Progenitor cell of endocrine pancreas (in vitro differentiated cells): Measurements from ENCODE around the gene CATSPERB.

DNA sequence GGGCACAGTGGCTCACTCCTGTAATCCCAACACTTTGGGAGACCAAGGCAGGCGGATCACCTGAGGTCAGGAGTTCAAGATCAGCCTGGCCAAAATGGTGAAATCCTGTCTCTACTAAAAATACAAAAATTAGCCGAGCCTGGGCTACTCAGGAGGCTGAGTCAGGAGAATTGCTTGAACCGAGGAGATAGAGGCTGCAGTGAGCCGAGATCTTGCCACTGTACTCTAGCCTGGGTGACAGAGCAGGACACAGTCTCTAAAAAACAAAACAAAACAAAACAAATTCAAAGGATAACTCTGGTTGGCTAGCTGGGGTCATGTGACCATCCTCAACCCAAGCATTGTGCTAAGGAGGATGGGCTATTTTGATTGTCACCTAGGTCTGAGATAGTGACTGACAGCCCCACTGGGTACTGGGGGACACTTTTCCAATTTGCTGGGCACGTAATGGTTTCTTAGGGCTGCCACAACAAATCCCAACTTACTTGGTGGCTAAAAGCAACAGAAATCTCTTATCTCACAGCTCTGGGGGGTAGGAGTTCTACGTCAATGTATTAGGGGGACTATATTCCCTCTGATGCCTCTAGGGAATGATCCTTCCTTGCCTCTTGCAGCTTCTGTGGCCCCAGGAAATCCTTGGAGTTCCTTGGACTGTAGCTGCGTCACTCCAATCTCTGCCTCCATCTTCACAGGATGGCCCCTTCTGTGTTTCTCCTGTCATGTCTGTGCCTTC, 12.0 kb downstream of the DGLUCY start:
- PRO-cap: no peak

DNA sequence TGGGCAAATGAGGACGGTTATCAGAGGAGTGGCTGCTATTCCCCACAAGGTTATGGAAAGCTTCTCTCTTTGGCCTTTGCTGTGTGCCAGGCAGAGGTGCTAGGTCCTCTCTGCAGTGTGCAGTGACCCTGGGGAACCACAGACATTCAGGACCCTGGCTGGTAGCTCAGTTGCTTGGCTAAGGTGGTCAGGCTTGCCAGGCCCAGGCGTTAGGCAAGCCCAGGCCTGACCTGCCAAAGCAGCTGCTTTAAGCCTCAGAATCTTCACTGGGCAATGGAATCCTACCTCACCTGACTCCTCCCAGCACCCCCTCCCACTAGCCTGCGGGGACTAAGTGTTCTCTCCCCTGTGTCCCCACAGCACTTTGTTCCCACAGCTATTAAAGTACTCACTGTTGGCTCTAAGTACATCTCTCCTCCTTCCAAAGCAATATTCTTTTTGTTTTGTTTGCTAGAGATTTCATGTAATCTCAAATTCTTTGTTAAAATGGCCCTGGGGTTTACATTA, 44.2 kb downstream of the DGLUCY start:
- PRO-cap: no peak

DNA sequence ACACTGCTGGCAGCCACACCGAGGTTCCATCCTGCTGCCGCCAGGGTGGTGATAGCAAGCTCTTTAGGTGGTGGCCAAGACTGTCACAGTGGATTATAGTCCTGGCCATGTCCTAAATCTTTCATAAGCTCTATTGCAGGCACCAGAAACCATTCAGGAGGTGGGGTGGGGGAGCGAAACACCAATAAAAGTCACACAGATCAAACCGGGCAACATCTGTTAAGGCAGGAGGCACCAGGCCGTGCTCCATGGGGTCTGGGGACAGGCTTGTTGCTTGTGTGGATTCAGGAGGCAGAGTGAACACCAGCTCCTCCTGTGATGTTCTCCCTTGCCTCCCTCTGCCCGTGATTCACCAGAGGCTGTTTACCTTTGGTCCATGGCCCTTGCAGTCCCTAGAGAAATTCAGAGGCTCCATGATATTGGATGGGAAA, 57.7 kb downstream of the DGLUCY start:
- PRO-cap: no peak

GRCh38 chr14:91245871-91246641, 1.6 kb upstream of the GPR68 start:
- PRO-cap: no peak

- PRO-cap: no peak
Observed at GRCh38 chr14:91262752-91263213, 18.3 kb upstream of the GPR68 start.

DNA sequence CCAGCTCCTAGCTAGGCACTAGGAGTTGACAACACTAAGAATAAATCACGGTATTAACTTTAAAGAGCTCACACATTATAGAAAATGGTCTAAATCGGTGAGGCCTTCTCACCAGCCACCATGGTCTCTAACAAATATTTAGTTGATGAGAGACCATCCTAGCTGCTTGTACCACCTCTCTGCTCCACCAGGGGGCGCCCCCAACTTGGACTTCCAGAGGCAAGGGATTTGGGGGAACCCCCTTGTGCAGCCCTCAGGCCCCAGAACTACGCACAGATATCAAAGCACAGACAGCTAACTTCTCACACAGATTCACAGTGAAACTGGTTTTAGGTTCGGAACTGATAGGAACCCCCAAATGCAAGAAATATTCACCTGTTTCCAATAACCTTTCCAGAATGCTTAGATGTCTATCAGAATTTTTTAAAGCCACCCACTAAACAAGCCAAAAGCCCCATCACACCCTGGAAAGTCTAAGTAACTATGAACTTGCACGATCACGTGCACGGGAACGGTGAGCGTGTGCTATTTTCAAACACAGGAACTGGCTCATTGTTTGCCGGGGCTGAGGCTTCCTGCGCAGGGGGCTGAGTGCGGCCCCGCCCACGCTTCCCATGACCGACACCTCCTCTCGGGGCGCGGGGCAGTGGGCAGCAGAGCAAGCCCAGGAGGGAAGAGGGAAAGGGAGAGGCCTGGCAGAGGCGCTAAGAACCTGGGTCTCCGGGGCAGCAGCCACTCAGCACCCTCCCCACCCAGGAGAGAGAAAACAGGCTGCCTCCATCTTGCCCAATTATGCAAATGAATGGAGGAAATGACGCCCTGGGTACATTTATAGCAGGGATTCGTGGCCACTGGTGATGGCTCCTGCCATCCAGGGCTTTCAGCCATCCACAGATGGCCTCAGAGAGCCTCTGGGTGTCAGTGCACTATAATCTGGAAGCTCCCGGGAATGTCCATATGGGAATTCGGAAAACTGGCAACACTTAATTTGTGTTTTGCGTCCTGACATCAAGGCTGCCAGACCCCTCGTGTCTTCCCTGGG, 79.4 kb upstream of the GPR68 start:
- PRO-cap: no peak

DNA sequence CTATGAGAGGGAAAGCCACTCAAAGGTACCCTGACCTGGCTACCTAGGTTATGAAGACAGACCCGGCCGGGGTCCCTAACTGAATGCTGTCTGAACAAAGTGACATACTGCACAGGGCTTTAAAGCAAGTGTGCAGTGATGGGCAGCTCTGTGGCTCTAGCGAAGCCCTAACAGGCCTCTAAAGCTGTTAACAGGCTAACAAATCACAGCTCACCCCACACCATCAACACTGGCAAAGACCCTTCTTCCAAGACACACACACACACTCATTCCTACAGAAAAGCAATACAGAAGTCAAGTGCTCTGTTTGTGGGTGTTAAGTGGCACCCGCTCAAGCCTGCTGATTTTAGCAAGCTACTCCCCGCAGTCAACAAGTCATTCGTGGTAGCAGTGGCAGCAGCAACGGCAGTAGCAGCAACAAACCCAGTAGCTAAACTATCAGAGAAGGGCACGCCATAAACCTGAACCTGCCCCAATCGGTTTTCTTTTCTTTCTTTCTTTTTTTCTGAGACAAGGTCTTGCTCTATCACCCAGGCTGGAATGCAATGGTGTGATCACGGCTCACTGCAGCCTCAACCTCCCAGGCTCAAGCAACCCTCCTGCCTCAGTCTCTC, 80.7 kb upstream of the GPR68 start:
- PRO-cap: no peak

DNA sequence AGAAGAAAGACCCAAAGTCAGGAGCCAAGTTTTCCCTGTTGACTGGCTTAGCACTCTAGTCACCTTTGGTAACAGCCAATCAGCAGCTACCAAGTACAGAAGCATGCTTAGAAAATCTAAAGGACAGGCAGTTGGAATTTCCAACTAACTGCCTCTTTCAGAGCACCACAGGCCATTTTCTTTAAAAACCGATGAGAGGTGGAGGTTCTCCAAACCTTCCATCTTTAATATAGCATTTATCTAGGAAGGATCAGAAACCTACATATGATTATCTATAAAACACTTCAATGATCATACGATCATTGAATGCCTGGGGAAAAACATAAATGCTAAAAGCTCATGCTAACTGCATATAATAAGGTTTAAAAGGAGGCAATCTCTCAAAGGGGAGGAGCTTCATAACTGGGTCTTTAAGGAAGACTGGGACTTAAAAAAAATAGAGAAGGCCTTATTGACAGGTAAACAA, at the start of gene CATSPERB:
Gene CATSPERB, minus strand, starts transcription at position 84 of the 466 bp plus-strand sequence.
- PRO-cap: no peak

GRCh38 chr14:91792245-91792716, 60.4 kb upstream of the CATSPERB start:
- PRO-cap: no peak

GRCh38 chr14:91860987-91861604, 6.2 kb downstream of the TC2N start:
- PRO-cap: no peak

DNA sequence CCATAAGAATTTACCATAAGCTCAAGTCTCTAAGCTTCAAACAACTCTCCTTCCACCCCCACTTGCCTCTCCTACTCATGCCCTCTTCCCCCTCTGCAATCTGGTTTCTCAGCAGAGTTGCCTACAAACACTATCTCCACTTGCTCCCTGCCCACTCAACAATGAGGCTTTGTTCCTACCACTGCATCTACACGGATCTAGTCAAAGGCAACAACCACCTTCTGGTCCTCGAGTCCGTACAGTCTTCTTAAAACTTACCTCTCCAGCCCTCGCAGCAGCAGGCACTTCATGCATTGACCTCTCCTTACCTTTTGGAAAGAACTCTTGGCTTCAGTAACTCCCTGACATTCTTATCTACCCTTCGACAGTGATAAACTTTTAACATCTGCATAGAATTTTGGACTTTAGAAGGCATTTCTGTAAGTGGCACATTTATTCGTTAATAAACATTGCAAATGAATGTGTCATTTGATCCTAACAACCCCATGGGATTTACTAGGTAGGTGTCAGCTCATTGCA, 17.4 kb upstream of the FBLN5 start:
- PRO-cap: no peak

GRCh38 chr14:92017469-92017823, 22.4 kb downstream of the TRIP11 start:
- PRO-cap: no peak

GRCh38 chr14:92038975-92039953, 595 bp downstream of the TRIP11 start:
- PRO-cap: bidirectional peak, plus-strand start at chr14:92039542, minus-strand start at chr14:92040037

- PRO-cap: no peak
Observed at GRCh38 chr14:92105392-92105752, 1.0 kb downstream of the ATXN3 start.

DNA sequence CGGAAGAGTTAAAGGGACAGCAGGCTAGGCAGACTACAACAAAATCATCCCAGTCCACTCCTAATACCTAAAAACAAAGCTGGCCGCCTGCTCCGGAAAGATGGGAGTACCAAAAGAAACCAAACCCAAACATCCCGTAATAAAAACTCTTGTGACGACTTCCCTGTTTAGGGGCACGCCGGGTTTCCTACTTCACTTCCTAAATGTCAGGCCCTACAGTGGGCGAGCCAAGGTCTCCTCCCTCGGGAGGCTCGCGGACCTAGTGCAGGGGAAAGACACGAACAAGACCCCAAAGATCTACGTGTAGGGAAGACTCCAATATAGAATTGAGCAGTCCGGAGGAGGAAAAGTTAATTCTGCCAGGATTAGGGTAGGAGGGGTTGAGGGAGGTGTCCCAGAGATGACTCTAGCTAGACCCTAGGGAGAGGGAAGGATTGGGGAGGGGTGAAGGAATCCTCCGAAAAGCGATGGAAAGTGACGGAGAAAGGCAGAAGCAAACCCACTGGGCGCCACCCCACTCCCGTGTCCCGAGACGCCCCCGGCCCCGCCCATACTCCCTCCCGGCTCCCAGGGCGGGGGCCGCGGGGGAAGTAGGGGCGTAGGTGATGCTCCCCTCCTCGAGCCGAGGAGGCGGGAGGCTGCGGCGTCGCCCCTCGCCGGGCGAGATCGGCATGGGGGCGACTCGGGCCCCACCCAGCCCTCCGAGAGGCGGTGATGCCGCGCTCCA, 466 bp downstream of the ATXN3 start:
- PRO-cap: unidirectional peak, plus-strand start at position 195 of the sequence

DNA sequence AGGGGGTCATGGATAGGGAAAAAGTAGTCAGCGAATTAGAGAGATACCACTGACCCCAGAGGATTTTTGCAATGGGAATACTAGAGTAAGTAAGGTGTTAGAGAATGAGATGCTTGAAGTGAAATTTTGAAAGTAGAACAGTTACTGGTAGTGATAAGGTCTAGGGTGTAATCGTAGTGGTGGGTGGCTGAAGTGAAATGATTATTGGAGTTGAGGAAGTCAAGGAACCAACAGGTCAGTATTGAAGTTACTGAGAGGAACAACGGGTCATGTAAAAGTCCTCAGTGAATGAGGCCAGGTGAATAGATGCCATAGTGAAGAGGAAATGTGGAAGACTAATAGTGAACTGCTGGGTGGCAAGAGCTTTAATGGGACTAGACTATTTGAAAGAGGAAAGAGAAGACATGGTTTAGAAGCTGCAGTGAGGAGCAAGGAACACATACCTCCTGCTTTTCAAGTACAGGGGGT, 6.9 kb downstream of the CPSF2 start:
- PRO-cap: no peak

- PRO-cap: no peak
Observed at GRCh38 chr14:92135174-92135806, 13.5 kb downstream of the CPSF2 start.

DNA sequence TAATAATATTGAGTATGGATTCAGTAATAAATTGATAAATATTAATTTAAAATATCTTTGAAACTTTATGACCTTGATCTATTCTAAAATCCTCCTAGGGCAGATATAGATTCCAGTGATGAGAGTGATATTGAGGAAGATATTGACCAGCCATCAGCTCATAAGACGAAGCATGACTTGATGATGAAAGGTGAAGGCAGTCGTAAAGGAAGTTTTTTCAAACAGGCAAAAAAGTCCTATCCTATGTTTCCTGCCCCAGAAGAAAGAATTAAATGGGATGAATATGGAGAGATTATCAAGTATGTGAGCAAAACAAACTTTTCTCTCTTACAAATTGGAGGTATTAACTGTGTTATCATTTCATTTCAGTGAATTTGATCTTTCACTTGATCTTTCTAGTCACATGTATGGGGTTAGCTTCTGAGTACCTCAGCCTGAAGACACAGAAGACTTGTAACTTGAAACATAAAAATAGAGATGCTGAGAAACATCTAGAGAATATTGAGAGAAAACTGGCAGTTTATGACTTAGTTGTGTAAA, 33.3 kb downstream of the CPSF2 start:
- PRO-cap: no peak

DNA sequence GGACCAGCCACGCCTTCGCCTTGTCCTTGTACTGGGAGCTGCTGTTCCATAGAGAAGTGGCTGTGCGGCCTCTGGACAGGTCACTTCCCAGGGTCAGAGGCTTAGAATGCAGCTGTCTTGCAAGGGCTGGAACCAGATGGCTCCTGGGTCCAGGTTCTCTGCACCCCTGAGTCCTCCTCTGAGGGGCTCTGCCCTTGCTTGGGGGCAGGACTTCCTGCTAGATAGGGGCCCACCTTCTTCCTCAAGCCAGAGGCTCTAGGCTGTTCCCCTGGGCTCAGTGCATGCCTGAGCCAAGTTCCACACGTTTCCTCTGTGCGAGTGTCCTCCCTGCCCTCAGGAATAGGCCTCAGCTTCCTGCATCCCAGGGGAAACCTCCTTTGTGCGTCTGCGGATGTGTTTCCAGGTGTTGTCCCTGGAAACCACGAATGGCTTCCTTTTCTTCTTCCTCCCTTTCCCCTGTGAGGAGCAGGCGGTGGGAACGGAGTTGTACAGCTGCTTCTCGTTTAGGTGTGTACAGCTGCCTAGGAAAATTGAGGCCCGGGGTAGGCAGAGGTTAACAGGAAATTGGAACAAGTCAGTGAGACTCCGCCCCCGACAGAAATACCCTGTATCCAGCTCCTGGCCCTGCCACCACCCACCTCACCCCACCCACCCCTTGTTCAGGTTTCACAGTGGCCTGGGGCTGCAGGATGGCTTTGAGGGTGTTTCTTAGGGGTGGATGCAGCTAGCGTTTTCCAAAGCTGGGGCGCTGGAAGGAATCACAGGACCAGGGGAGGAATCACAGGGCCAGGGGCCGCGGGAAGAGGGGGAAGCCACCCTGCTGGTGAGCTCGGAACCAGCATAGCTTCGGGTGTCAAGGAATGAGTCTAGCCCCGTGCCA, 54.1 kb upstream of the RIN3 start:
- PRO-cap: no peak

- PRO-cap: no peak
Observed at GRCh38 chr14:92471908-92472339, 41.7 kb upstream of the RIN3 start.